ENCODE measurements around the genes KRT6A, KRT2 and KRT77.

GRCh38 chr12:52234660-52235415 is 1.8 kb downstream of the KRT7 start:
- PRO-cap = no peak

DNA sequence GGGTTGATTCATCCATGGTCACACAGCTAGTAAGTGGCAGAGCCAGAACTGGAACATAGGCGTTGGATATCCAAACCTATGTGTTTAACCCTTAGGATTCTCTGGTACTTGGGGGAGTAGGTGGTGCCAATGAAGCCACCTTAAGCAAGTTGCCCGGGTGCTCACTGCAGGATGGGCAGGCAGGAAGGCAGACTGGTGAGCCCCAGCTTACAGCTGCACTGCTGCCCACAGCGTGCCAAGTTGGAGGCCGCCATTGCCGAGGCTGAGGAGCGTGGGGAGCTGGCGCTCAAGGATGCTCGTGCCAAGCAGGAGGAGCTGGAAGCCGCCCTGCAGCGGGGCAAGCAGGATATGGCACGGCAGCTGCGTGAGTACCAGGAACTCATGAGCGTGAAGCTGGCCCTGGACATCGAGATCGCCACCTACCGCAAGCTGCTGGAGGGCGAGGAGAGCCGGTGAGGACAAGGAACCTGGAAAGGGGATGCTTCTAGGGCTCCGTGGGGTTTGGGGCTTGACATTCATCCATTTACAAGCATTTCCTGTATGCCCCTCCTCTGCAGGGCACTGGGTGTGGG is 12.2 kb downstream of the KRT7 start:
- PRO-cap = no peak

GRCh38 chr12:52247345-52248377 is 14.6 kb downstream of the KRT7 start:
- PRO-cap = unidirectional peak, minus-strand start at chr12:52247468

- PRO-cap = no peak
These were observed 3.1 kb downstream of the KRT86 start for GRCh38 chr12:52277323-52278202.

DNA sequence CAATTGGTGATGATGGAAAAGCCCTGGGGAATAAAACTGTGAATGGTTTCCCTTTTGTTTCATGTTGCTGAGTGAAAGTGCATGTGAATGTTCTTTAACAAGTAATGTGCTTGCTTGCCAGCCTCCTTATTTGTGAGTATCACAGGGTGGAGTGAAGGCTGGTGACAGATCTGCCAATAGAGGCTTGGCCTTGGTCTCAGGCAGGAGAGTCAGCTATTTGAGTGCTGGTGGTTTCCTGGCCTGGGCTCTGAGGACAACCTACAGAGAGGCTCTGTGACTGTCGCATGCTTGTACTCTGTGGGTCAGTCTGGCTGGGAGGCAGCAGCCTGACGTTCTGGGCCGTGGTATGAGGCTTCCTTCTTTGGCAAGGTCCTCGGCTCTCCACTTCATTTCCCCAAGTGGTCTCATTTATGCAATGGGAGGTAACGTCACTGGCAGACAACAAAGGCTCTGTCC is 20.6 kb downstream of the KRT85 start:
- PRO-cap = no peak

DNA sequence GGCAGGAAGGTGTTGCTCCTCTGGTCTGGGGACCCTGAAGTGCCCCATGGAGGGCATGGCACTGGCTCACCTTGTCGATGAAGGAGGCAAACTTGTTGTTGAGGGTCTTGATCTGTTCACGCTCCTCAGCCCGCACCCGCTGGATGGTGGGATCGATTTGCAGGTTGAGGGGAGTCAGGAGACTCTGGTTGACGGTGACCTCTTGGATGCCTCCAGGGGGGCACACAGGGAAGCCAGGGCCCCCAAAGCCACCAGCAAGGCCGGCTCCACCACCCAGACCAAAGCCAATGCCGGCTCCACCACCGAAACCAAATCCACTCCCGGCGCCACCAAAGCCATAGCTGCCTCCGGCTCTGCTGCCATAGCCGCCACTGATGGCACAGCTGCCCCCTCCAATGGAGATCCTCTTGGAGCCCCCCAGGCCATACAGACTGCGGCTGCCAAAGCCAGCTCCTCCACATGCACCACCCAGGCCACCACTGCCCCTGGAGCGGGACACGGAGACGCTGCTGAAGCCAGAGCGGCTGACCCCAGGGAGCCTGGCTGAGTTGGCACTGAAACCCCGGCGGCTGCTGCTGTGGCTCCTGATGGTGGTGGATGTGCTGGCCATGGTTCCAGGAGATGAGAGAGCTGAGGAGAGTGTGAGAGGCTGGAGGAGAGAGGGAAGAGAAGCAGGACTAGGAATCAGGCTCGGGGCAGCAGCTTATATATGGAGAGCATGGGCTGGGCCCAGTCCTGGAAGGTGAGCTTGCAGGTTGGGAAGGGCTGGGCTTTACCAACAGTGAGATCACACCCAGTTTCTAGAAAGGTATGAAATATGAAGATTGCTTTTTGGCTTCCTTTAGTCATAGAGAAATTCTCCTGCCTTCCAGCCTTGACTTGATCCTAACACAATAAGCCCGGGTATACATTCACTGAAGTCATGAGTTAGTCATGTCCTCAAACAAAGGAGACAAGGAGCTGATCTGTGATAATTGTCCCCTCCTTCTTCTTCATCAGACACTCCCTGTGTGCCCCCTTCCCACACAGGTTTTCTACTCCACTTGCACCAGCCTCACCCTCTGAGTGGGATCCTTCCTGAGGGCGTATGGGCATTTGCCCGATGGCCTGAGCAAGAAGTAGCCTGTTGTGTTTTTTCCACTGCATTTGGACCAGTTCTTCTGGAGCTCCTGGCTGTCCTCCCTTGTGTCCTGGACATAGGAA is at the start of gene KRT6A:
KRT6A (minus strand) TSS at position 679 of the 1,203 bp plus-strand sequence.
- PRO-cap = no peak

- PRO-cap = no peak
These were observed at the start of gene KRT2 for GRCh38 chr12:52652029-52652488. Gene KRT2 (minus strand): TSS chr12:52652211.

DNA sequence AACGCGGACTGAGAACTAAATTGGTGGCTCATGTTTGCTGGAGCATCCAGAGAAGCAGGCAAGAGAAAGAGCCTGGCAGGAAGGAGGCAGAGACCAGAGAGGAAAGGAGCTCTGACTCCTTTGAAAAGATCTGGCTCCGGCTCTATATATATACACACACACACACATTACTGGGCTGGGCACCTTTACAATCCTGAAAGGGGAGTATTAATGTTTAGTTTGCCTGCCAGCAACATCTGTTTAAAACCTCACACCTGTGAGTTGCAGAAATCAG is at the start of gene KRT77:
KRT77 (minus strand) TSS at position 122 of the 274 bp plus-strand sequence.
- PRO-cap = no peak

DNA sequence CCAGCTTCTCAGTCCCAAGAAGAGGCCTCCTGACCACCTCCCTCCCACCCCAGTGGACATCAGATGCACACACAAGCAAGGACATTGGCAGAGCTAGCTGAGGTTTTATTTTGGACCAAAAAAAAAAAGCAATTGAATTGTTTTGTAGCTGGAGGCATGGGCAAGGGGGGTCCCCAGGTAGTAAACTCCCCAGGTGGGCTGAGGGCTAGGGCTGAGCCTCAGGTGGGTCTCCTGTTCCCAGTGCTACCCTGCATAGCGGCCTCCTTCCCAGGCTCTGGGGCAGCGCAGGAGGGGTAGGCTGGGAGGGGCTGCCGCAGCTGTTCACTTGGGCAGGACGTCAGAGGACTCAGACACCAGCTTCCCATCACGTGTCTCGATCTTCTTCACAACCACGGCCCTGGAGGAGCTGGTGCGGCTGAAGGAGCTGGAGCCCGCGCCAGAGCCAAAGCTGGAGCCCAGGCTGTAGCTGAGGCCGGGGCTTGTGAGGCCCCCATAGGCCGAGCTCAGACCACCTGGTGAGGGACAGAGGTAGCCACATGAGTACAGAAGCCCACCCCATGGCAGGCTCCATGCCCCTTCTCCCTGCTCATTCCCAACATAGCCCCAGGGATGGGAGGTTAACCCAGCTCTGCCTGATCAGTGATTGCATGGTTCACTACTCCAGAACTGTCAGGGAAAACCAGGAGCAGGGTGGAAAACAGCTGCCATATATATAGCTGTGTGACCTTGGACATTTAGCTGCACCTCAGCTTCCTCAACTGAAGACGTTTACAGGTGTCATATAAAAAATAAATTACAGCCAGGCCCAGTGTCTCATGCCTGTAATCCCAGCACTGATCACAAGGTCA is 7.5 kb downstream of the KRT8 start:
- PRO-cap = unidirectional peak, minus-strand start at position 681 of the sequence; unidirectional peak, minus-strand start at position 740 of the sequence

DNA sequence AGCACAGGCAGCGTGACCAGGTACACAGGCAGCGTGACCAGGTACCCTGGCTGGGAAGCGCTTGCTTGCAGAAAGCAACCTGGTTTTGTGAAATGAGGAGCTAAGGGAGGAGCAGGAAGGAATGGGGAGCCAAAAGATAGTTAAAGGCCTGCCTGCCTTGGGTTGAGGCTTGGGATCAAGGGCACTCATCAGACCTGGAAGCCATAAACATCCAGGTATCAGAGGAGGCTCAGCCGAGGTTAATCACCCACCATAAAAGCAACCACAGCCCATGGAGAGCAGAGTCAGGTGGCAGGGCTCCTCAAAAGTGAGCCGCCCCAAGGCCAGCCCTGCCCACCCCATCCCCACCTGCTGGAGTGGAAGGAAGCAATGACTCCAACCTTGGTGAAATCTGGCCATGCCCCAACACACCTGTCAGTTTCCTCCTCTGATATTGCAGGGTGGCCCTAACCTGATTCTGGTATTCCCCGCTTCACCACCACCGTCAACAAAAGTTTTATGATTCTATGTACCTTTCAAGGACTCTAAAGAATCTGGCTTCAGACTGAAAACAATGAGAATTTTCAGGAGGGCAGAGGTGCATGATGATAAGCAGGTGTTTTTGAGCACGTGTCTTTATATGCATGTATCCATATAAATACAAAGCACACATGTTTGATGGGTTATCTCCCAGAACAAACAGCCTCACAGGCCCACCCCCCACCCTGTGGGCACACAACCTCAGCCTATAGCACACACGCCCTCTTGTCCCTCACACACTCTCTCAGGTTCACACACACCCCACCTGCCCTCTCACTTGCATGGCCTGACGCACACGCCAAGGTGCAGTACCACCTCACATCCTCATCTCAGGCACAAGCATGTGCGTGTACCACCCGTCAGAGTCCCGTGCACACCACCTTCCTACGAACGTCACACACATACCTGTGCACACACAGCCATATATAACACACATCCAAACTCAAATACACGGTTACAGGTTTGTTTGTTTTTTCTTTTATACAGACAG is 8.3 kb upstream of the KRT8 start:
- PRO-cap = unidirectional peak, minus-strand start at position 190 of the sequence; bidirectional peak, plus-strand start at position 553 of the sequence, minus-strand start at position 309 of the sequence; unidirectional peak, plus-strand start at position 754 of the sequence

DNA sequence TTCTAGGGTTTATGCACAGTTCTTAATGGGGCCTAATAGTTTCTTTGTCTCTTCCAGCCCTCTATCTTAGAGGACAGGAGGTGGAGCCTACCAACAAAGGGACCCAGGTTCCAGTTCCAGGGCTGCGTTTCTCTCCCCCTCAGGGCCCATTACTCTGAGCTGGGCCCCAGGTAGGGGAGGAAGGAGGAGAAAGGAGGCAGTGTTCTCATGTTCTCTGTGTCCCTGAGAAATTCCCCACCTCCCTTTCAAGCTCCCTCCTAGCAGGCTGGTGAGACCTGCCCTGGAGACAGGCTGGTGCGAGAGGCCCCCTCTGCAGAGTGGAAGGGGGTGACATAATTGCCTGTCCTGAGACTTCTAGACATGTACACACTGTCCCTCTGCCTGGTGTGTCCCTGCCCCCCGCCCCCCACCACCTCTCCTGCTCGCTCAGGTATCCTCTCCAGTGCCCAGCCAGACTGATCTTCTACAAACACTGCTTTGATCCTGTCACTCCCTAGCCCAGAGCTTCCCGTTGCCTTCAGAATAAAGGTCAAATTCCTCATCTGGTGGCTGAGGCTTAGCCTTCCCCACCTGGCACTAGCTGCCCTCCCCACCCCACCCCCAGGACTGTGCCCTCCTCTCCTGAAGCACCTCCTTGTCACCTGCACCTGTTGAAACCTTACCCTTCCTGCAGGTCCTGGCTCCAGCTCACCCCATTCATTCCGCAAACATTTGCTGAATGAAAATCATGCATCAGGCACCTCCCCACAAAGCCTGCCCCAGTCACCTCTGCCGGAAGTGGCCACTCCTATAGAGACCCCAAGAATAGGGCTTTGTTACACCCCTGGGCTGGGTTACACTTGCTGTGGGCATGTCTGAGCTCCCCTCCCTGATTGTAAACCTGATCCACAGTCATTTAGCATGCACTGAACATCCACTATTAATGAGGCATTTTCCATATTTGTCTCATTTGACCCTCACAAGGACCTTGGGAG is 21.2 kb upstream of the KRT8 start:
- PRO-cap = bidirectional peak, plus-strand start at position 661 of the sequence, minus-strand start at position 464 of the sequence

- PRO-cap = no peak
These were observed 21.9 kb upstream of the KRT8 start for GRCh38 chr12:52926724-52927140.

DNA sequence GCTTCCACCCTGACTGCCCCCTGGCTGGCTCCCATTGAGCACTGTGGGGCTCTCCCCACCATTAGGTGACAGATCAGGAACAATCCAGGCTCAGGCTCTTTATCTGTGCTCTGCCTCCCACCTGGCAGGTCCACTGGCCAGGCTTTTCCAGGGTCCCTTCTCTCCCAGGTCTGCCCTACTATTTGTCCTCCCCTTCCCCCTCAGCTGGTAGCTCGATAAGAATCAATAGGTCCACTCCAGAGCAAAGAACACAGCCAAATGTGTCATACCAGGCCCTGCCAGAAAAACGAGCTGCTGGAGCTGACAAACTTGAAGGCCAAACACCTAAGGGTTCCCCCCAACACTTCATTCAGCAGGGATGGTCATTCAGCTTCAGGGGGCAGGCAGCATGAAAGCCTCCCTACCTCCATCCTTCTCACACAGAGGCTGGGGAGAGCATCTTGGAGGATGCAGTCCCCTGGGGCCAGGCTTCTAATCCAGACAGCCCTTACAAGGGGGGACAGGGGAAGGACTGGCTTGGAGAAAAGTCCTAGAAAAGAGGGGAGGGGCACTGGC is 2.0 kb upstream of the KRT18 start:
- PRO-cap = no peak

- PRO-cap = bidirectional peak, plus-strand start at chr12:53048008, minus-strand start at chr12:53047852
These were observed 2.1 kb upstream of the TNS2 start for GRCh38 chr12:53047774-53048078.

GRCh38 chr12:53051472-53052264 is 1.8 kb downstream of the TNS2 start:
- PRO-cap = no peak

DNA sequence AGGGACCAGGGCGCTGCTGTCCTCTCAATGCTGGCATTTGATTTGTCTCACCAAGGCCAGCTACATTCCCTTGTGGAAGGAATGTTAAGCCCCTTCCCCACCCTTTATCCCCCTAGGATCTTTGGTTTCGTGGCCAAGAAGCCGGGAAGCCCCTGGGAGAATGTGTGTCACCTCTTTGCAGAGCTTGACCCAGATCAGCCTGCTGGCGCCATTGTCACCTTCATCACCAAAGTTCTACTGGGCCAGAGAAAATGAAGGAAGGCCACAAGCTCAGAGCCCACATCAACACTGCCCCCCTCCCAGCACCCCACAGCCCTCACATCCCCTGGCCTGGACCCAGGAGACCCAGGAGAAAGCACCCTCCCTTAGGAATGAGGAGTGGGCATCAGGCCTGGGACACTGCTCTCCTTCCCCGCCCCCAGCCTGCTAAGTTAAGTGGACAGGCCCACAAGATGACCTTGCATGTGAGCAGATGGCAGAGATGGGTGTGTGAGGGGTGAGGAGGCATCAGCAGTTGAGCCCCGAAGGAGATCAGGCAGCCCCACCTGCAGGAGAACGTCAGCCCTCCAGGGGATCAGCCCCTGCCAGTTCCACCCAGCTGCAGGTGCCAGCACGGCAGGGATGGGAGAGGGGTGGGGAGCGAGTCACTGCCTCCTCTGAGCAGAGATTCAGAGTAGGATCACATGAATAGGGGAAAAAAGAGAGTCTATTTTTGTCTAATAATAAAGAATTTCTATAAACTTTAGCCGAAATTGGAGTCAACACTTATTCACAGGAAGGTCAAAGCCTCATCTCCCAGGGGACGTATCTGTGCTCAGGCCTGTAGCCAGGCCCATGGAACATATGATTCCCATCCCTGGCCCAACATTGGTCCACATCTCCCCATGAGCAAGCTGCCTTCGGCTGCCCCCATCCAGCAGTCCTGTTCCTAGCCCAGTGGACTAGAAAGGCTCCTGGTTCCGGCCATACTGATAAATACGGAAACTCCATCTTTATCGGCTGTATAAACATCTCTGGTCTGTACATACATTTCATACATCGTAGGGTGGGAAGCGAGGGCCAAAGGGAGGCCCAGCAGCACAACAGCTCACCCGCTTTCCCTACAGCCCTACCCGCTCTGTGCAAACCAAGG is 14.1 kb downstream of the TNS2 start:
- PRO-cap = no peak

DNA sequence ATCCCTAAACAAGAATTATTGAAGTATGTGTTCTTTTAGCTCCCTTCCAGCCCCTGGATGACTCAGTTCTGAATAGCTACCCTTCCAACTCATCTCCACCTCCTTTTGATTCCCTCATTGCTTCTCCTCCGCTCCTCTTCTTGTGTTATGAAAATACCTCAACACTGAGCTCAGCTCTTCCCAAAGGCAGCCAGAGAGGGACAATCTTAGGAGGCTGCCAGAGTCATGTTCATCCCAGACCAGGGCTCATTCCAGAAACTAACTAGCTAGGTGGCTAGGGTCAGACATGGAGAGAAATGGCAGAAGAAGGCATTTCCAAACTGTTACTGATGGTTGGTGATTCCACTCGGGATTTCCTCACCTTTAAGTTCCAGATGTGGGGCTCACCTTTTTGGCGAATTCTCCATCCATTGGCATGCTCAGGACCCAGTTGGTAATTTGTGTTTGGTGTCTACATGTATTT is 1.6 kb upstream of the SPRYD3 start:
- PRO-cap = no peak

- PRO-cap = bidirectional peak, plus-strand start at chr12:53098857, minus-strand start at chr12:53098753
These were observed 1.1 kb downstream of the IGFBP6 start for GRCh38 chr12:53098450-53099114.

DNA sequence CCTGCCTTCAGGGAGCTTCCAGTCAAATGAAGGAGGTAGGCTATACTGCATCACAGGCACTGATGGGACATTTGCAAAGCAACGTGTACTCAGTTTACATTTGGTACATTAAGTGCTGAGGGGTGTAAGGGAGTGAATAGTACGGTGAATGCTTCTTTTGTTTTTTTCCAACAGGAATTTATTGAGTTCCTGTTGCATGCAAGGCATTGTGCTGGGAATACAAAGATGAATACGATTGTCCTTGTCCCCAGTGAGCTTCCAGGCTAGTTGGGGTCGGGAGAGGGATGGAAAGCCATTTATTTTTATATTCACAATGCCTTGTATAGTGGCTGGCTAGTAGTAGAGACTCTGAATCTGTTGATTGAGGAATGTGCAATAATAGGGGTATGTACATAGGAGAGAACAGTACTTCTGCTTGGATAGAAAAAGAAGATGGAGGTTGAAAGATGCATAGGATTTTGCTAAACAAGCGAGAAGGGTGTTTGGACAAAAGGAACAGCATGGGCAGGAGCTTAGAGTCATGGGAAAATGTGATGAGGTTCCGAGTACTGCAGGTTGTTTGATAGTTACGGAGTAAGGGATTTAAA is 1.5 kb upstream of the CSAD start:
- PRO-cap = no peak

DNA sequence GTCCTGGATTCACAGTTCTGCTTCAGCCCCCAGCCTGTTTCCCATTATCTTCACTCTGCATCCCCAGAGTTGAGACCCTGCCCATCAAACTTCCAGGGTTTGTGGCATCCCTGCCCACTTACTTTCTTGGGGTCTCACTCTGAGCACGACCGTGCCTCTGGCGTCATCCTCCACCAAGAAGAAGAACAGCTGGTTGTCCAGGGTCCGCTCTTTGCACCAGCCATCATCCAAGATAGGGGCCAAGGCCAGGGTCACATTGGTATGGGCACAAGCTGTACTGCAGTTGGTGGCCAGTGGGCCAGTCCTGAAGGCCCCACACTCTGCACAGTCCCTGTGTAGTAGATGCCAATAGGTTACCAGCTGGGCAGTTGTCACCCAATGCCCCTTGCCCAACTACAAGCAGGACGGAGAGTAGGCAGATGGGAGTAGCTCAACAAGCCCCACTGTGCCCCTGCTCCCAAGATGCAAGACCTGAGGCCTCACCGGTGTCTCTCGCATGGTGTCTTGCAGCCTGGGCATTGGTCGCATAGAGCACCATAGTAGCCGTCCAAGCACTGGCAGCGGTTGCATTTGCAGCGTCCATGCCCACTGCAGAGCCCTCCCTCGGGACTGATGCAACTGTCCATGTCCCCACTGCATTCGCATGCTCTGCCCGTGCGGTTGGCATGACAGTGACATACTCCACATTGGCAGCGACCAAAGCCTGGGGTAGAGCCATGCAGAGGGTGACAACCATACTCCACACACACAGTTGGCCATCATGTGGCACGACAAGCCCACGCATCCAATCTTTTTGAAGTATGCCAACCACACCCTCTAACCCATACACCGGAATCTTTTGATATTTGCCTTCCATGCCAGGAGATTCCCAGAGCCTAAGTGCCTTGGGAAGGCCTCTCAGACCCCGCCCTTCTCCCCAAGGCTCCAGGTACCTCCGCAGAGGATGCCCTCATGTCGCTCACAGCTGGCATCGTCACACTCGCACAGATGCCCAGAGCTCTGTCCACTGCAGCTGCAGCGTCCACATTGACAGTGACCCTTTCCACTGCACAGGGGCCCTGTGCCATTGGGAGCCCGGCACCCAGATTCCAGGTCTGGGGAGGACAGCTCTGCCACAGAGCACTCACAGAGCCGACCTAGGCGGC is 11.9 kb upstream of the CSAD start:
- PRO-cap = no peak